Epithelial cell of alveolus of lung (primary cell): ENCODE measurements around a stretch of chr10.

- RAMPAGE, long total RNA: no peak
- RRBS: no CpG with 5 or more reads among the region's 8 CpGs
Observed at GRCh38 chr10:73437825-73438341, 4.5 kb upstream of the MSS51 start.

- RAMPAGE, long total RNA: no peak
- RRBS: no CpG with 5 or more reads among the region's 2 CpGs
Observed at GRCh38 chr10:73553129-73553763, 37.9 kb downstream of the USP54 start.

- RAMPAGE, long total RNA: no peak
- RRBS: no CpG with 5 or more reads among the region's 12 CpGs
Observed at GRCh38 chr10:73769867-73770515, 2.1 kb upstream of the FUT11 start.

DNA sequence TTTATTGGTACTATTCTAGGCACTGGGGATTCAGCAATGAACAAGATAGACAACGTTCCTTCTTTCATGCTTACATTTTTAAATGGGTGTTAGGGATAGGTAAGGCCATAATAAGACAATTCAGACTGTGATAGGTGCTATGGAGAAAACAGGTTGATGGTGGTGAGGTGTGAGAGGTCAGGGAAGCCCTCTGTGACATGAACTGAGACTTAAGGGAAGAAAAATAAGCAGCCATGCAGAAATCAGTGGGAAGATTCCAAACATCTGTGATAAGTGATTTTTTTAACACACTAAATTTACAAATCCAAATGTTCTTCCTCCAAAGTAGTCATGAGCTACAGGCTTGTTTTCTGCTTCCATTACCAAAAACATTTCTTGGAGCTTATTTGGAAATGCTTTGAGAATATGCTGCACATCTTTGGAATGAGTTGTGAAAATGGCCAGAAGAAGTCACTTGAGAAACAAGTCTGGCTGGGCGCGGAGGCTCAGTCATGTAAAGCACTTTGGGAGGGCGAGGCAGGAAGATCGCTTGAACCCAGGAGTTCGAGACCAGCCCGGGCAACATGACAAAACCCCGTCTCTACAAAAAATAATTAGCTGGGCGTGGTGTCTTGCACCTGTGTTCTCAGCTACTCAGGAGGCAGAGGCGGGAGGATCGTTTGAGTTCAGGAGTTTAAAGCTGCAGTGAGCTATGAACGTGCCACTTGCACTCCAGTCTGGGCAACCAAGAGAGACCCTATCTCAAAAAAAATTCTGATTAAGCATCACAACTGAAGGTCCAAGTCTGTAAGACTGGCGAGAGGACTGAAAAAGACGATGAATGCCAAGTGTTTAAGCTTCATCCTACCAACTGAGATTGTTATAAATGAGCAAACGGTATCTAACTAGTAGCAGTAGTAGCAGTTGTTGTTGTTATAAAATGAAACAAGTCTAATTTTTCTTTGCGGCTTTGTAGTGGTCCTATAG lies 922 bp upstream of the CHCHD1 start:
- RAMPAGE, long total RNA: no peak
- RRBS: no CpG with 5 or more reads among the region's 16 CpGs

DNA sequence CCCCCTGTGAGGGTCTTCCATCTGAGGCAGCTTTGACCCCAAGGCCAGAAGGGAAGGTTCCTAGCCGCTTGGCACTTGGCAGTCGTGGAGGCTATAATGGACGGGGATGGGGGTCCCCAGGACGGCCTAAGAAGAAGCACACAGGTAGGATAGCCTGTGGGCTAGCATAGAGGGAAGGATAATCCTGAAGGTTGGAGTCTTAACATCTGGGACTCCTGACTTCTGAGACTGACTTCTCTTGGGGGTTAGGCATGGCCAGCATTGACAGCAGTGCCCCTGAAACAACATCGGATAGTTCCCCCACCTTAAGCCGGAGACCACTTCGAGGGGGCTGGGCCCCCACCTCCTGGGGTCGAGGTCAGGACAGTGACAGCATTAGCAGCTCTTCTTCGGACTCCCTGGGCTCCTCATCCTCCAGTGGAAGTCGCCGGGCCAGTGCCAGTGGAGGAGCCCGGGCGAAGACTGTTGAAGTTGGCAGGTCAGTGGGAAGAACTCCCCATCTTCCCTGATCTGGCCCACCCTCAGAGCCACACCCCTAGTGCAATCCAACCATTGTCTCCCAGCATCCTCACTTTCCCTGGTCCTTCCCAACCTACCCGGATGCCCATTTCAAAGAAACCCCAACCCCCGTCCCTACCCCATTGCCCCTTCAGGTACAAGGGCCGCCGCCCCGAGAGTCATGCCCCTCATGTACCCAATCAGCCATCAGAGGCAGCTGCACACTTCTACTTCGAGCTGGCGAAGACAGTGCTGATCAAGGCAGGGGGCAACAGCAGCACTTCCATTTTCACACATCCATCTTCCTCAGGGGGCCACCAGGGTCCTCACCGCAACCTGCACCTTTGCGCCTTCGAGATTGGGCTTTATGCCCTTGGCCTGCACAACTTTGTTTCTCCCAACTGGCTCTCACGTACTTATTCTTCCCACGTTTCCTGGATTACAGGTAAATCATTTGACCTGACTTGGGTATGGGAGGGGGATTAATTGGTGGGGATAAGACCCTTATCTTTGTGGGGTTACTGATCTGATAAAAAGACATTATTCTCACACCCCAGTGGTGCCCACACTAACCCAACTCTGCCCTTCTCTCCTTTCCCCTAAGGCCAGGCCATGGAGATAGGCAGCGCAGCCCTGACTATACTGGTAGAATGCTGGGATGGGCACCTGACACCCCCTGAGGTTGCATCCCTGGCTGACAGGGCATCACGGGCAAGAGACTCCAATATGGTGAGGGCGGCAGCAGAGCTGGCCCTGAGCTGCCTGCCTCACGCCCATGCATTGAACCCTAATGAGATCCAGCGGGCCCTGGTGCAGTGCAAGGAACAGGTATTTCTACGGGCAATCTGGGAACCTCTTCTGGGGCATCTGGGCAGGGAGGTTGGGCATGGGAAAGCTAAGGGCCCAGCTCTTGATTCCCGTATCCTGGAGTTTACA lies 12.2 kb downstream of the ZSWIM8 start:
- RAMPAGE, long total RNA: no peak
- RRBS: no CpG with 5 or more reads among the region's 32 CpGs

GRCh38 chr10:73807348-73808675 lies 3.6 kb downstream of the NDST2 start:
- RAMPAGE, long total RNA: no peak
- RRBS: no CpG with 5 or more reads among the region's 37 CpGs

DNA sequence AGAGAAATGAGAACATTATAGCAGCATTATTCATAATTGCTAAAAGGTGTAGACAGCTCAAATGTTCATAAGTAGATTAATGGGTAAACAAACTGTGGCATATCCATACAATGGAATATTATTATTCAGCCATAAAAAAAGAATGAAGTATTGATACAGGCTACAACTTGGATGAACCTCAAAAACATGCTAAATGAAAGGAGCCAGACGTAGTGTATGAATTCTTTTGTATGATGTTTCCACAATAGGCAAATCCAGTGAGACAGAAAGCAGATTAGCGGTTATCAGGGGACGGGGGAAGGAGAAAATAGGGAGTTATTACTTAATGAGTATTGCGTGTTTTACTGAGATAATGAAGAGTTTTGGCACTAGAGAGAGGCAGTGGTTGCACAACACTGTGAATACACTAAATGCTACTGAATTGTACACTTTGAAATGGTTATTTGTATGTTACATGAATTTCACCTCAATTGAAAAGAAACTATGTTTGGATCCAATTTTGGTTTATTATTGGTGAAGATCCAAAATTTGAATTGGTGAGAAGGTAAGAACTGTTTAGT lies 69.7 kb downstream of the VCL start:
- RAMPAGE, long total RNA: no peak
- RRBS: no CpG with 5 or more reads among the region's 4 CpGs

- RAMPAGE, long total RNA: no peak
- RRBS: no CpG with 5 or more reads among the region's 3 CpGs
Observed at GRCh38 chr10:74083277-74083747, 67.3 kb downstream of the AP3M1 start.

- RAMPAGE, long total RNA: no peak
- RRBS: no CpG with 5 or more reads among the region's 4 CpGs
Observed at GRCh38 chr10:74122893-74123764, 27.5 kb downstream of the AP3M1 start.

DNA sequence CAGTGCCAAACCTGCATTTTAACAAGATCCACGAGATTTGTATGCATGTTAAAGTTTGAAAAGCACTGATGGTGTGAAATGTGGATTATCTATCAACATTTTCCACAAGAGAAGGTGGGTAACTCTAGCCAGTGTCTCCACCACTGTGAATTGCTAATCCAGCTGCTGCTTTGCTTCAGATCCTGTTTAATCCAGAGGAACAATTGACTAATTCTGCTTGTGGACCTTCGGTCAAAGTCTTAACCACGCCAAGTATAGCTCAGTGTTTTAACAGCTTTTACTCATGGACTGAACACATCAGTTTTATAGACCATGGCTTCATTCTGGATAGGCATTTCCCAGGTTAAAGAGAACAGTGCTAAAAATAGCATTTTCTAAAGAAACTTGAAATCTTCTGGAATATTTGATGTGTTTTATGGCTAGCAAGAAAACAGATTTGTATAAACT lies 23.5 kb downstream of the ADK start:
- RAMPAGE, long total RNA: no peak
- RRBS: no CpG with 5 or more reads among the region's 3 CpGs

GRCh38 chr10:74176201-74177397 lies 25.6 kb downstream of the ADK start:
- RAMPAGE, long total RNA: start-site peak on the plus strand at chr10:74176757-74176767, 33 and 99 reads in 2 replicates
- RRBS: under 1% methylated on average over 14 of the region's 87 CpGs

- RAMPAGE, long total RNA: no peak
- RRBS: no CpG with 5 or more reads among the region's 3 CpGs
Observed at GRCh38 chr10:74418071-74418594, 267.1 kb downstream of the ADK start.

DNA sequence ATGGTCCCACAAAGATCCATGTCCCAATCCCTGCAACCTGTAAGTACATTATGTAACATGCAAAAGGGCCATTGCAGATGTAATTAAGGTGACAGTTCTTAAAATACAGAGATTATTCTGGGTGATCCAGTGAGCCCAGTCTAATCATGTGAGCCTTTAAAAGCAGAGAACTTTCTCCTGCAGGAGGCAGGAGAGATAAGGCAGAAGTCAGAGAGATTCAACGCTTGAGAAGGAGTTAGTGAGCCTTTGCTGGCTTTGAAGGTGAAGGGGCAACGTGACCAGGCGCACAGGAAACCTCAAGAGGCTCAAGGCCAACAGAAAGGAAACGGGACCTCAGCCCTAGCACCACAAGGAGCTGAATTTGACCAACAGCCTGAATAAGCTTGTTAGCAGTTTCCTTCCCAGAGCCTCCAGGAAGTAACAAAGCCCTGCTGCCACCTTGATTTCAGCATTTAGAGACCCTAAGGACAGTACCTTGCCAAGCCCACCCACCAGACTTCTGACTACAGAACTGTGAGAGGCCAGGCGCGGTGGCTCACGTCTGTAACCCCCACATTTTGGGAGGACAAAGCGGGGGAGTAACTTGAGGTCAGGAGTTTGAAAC lies 87.4 kb upstream of the KAT6B start:
- RAMPAGE, long total RNA: no peak
- RRBS: no CpG with 5 or more reads among the region's 8 CpGs

DNA sequence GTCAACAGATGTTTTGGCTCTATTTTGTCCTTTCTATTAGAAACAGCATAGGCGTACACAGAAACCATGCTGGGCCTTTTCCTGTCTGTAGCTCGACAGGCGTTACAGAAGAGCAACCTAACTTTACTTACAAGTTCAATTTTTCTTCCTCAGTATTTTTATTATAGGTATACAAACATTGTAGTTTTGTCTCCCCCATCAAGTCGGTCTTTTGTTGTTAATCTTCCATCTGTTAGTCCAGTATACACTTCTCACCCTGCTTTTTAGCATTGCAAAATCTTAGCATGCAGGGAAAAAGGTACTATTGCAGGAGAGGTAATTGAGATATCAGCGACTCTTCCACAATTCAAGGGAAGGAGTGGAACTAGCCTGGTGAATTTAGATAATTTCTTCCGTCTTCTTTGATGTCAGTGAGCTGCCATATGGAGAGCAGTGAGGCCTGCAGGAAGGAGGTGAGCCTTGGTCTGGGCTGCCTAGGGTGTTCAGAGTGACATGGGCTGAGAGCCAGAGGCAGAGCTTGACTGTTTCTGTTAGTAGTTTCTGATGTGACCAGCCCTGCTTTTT lies 28.5 kb downstream of the KAT6B start:
- RAMPAGE, long total RNA: no peak
- RRBS: no CpG with 5 or more reads among the region's 6 CpGs

GRCh38 chr10:74967736-74968403 lies 105.6 kb downstream of the DUSP29 start:
- RAMPAGE, long total RNA: no peak
- RRBS: no CpG with 5 or more reads among the region's 4 CpGs

- RAMPAGE, long total RNA: no peak
- RRBS: no CpG with 5 or more reads among the region's 8 CpGs
Observed at GRCh38 chr10:75230273-75230996, 5.3 kb downstream of the COMTD1 start.

DNA sequence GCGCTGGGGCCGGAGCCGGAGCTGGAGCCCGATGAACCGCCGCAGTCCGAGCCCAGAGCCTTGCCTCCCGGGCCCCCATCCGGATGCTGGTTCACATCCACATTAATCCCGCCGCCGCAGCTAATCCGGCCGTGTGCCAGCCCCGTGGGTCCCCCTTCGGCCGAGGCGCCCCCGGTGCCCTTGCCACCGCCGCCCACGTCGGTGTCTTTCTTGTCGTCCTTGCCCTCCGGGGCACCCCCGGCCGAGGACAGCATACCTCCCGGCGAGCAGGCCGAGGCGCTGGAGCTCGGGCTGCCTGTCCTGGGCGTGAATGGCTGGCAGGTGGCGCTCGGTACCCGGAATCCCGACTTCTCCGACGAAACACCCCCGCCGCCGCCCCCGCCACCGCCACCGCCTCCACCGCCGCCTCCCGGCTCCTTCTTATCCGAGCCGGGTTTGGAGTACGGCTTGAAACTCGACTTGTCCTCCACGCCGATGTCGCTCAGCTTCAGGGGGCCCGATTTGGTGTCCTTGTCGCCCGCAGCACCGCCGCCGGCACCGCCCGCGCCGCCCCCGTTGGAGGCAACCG lies 1.8 kb downstream of the ZNF503 start:
- RAMPAGE, long total RNA: no peak
- RRBS: 1% methylated on average over 38 of the region's 67 CpGs

DNA sequence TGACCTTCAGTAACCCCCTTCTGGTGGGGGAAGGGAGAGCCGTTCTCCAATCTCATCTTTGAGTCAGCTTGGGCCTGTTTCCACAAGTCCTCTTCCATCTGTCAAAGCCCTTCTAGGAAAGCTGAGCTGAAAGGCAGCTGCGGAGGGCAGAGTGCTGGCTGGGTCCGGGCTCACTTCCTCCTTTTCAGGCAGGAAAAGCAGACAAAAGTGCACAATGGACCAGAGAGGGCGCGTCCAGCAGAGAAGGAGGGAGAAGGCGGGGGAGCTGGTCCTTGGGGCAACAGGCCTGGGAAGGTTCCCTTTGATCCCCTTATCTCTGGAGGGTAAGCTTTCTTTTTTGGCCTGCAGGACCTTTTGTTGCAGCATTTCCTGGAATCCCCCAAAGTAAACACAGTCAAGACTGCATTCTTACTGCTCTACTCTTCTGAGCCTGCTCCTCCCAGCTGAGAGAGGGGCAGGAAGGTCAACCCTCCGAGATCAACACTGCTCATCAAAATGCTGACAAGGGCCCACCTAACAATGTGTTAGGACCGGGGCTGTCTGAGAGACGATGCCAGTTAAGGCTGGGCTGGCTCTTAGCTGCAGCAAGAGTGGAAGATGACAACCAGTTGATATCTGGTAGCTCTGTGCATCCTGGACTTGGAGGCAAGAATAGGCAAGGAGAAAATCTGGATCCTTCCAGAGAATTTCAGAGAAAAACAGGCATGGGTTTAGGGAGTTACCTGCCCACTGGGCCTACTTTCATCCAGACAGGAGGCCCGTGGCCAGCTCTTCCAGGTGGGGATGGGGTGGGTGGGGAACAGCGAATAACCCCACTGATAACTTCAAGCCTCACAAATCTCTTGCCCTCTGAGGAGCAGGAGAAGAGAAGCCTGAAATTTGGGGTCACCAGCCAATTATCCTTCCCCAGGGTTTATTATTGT lies 1.0 kb upstream of the LRMDA start:
- RAMPAGE, long total RNA: no peak
- RRBS: no CpG with 5 or more reads among the region's 11 CpGs

GRCh38 chr10:75464069-75464406 lies 32.6 kb downstream of the LRMDA start:
- RAMPAGE, long total RNA: no peak
- RRBS: no CpG with 5 or more reads among the region's 5 CpGs

DNA sequence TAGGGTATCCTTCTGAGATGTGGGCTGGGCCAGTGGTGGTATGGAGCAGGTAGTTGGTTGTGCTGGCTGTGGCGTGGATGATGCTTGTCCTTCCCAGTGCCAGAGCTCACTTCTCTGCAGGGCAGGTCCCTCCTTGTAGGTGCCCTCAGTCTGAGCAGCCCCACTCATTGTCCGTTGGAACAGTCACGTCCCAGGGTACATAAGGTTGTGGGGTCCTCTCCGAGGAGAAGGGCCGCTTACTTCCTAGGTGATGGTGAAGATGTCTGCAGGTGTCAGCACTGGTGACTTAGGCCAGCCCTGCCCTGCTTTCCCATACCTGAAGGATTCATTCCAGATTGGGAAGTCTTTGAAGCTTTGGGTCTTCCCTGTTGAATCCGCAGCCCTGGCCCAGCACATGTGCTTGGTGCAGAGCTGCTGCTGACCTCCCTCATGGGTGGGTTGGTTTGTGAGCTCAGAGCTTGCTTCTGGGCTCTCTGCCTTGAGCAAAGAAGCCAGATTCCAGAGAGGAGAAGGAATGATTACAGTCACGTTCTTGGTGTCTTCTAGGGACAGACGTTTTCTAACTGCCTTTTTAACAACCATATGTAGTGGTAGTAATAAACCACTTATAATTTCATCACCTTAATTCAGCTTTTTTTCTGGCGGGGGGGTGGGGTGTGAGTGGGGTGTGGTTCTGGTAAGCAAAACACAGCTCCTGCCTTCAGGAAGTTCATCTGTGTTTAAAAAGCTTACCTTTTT lies 39.3 kb downstream of the LRMDA start:
- RAMPAGE, long total RNA: no peak
- RRBS: no CpG with 5 or more reads among the region's 9 CpGs